HT-29 (cell line): ENCODE measurements around a stretch of chr2.

DNA sequence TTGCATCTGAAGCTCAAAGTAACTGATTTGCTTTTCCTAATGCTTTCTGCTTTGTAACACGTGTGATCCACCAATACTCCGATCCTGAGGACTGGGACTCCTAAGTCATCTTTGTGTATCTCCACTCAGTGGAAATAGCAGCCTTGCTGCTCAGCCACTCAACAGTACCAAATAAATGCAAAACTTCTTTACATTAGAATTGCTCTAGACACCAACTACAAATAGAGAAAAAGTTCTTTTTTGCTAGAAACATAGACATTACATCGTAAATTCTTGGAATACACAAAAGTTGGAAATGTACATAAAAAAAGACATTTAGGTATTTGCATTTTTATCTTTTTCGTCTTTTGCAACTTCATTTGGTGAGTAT lies 943 bp upstream of the SRSF7 start:
- RAMPAGE, long total RNA, result no peak

- RAMPAGE, long total RNA, result no peak
Measured at GRCh38 chr2:38810525-38811012, 32.6 kb downstream of the GEMIN6 start.

GRCh38 chr2:38852598-38853445 lies 22.9 kb downstream of the DHX57 start:
- RAMPAGE, long total RNA, result no peak

- RAMPAGE, long total RNA, result no peak
Measured at GRCh38 chr2:39013203-39014064, 107.4 kb downstream of the SOS1 start.

GRCh38 chr2:39052529-39052865 lies 68.4 kb downstream of the SOS1 start:
- RAMPAGE, long total RNA, result no peak

GRCh38 chr2:39114665-39115768 lies 5.8 kb downstream of the SOS1 start:
- RAMPAGE, long total RNA, result no peak

DNA sequence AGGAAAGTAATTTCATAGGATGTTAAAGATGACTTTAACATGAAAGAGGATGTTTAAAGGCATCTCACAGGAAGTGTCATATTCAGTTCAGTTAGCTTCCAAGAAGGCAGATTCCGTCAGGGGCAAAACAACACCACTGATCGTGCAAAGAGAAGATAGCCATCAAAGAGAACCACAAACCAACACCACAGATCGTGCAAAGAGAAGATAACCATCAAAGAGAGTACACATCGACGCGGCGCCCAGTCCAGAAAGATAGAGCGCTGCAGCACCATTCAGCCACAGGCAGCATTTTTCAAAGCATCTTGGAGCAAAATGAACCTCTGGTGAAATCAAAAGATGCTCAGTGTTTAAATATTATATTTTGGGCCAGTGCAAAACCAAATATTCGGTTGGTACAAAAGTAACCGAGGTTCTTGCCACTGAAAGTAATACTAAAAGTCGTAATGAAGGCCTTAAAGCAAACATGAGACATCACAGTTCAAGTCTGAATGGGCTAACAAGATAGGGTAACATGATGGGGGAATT lies 96.1 kb upstream of the SOS1 start:
- RAMPAGE, long total RNA, result no peak

DNA sequence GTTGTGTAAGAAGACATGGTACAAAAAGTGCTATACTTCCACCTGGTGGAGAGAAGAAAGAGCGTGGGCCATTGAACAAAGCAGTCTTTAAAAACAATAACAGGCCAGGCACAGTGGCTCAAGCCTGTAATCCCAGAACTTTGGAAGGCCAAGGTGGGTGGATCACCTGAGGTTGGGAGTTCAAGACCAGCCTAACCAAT lies 109.0 kb upstream of the SOS1 start:
- RAMPAGE, long total RNA, result no peak

DNA sequence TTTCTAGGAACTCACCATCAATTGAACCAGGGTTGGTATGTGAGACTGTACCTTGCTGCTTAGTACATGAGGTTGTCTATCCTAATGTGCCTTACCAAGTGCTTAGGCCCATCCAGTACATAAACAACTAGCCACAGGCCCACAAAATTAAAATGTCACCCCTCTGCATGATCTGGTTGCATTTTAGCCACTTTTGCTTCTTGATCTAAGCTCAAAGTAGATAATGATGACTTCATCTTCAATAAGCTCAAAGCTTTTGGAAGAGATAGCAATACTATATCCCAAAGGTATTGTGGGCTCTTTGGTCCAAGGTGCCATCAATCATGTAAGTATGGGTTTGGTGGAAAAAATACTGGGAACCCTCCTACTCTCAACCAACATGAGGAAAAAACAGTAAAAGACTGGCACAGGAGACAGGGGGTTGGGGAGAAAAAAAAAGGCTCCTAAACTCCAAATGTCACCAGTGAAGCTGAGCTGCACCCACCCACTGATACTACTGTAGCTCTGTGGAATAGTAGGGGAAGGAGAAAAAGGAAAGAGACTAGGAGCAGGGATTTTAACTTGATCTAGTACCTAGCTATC lies 103.0 kb downstream of the MAP4K3 start:
- RAMPAGE, long total RNA, result no peak

GRCh38 chr2:39664899-39665774 lies 580 bp upstream of the TMEM178A start:
- RAMPAGE, long total RNA, result no peak

DNA sequence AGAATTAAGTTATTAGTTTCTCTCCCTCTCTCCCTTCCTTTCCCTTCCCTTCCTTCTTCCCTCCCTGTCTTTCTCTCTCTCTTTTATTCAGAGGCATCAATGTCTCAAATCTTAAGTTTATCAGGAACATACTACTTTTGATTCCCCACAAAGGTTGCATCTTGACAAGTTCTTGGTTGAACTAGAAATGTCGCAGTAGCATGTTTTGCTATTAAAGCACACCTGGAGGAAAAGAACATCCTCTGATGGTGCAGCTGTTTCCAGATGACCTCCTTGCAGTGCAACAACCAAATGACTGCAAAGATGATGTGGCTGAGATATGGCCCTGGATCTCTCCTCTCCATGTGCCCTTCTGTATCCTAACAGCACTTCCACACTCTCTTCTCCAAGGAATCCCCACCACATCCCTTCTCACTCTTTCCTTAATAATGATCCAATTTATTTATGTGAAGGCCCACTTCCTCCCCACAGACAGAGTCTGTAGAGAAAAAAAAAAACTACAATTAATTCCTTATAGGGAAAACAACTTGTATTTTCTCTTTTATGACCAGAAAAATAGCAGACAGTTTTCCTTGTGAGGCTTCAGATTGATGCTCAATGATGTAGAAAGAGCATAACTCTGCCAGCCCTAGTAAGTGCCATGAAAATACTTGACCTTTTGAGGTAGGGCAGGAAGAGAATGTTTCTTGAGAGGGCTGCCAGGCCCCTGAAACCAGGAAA lies 127.1 kb downstream of the SLC8A1 start:
- RAMPAGE, long total RNA, result no peak

- RAMPAGE, long total RNA, result no peak
Measured at GRCh38 chr2:40352580-40353382, 99.1 kb downstream of the SLC8A1 start.

DNA sequence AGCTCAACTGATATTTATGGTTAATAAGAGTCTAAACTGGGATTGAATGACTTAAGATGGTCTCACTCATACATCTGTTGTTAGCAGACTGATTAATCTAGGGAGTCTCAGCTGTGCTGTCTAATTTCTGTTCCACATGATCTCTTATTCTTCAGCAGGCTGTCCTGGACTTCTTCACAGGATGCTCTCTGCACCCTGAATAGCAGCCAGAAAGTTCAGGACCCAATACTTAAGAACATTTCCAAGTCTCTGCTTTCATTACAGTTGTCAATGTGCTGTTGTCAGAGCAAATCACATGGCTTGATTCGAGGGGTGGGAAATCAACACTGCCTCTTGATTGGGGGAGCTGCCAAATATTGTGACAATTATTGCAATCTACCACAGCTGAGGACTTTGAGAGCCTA lies 627.1 kb upstream of the SLC8A1 start:
- RAMPAGE, long total RNA, result no peak

- RAMPAGE, long total RNA, result no peak
Measured at GRCh38 chr2:41914084-41914617, 133.7 kb upstream of the PKDCC start.

- RAMPAGE, long total RNA, result no peak
Measured at GRCh38 chr2:41967347-41968009, 80.3 kb upstream of the PKDCC start.

GRCh38 chr2:42001747-42002124 lies 46.1 kb upstream of the PKDCC start:
- RAMPAGE, long total RNA, result no peak

- RAMPAGE, long total RNA, result no peak
Measured at GRCh38 chr2:42021467-42021809, 26.4 kb upstream of the PKDCC start.

- RAMPAGE, long total RNA, result no peak
Measured at GRCh38 chr2:42045366-42045790, 2.4 kb upstream of the PKDCC start.

- RAMPAGE, long total RNA, result no peak
Measured at GRCh38 chr2:42142779-42143419, 26.3 kb upstream of the EML4 start.

DNA sequence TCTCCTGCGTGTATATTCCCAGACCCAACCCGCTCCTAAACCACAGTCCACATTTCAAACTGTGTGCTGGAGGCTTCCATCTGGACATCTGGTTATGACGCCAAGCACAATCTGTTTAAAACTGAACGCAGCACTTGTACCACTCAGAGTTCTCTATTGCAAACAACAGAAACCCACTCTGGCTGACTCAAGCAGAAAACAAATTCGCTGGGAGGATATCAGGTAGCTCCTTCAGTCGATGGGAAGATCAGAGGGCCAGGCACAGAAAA lies 5.7 kb upstream of the EML4 start:
- RAMPAGE, long total RNA, result no peak